Mammary microvascular endothelial cell (primary cell): Measurements from ENCODE around the genes RGS3, ZNF618 and COL27A1.

- RAMPAGE, long total RNA, result no peak
Observed at GRCh38 chr9:113176455-113176700, 25.6 kb downstream of the SLC31A2 start.

- RAMPAGE, long total RNA, result no peak
Observed at GRCh38 chr9:113313286-113313940, 10.2 kb upstream of the RNF183 start.

GRCh38 chr9:113369713-113370520 is 6.9 kb downstream of the HDHD3 start:
- RAMPAGE, long total RNA, result no peak

GRCh38 chr9:113373024-113373576 is 3.7 kb downstream of the HDHD3 start:
- RAMPAGE, long total RNA, result no peak

GRCh38 chr9:113448468-113448887 is 15.0 kb upstream of the RGS3 start:
- RAMPAGE, long total RNA, result no peak

DNA sequence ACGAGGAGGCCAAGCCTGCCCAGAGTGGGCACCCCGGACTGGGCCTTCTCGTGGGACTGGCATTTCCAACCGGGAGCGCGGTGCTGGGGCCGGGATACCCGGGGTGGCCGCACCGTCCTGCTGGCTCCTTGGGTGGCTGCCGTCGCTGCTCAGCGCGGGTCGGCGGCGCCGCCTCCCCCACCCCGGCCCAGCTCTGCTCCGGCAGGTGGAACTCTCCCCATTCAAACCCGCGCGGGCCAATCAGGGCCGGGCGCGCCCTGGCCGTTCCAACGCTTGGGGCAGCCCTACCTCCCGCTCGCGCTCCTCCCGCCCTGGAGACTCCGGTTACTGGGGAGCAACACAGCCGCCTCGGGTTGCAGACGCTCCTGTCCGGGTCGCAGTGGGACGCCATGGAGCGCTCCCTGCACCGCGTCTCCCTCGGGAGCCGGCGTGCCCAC is at the start of gene RGS3:
Gene RGS3 (plus strand): TSS at position 314 of the 437 bp plus-strand sequence.
- RAMPAGE, long total RNA, result no peak

DNA sequence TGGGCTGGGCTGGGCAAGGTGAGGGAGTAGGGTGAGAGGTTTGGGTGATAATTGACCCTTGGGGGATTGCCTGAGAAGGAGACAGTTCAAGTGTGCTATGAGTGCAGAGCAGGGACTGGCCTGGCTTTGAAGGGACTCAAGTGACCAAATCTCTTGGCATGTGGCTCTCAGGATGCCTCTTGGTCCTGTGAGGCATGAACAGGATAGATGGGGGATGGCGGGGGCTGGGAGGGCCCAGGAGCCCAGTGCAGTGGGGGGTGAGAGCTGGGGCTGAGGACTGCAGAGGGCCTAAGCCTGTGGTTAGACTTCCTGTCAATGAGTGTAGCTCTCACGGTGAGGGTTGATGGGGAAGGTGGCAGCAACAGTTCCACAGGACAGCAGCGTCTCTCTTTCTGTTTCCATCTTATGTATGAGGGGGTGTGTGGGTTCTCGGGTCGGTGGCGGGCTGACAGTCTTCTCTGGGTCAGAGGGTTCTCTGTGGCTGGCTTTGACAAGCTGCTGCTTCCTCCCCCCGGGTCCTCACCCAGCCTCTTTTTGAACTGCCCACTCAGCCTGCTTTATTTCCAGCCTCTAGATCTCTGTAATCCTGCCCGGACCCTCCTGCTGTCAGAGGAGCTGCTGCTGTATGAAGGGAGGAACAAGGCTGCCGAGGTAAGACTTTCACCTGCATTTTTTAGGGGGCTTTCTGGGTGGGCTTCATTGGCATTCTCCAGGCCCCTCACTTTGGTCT is 53.6 kb downstream of the RGS3 start:
- RAMPAGE, long total RNA, result no peak

DNA sequence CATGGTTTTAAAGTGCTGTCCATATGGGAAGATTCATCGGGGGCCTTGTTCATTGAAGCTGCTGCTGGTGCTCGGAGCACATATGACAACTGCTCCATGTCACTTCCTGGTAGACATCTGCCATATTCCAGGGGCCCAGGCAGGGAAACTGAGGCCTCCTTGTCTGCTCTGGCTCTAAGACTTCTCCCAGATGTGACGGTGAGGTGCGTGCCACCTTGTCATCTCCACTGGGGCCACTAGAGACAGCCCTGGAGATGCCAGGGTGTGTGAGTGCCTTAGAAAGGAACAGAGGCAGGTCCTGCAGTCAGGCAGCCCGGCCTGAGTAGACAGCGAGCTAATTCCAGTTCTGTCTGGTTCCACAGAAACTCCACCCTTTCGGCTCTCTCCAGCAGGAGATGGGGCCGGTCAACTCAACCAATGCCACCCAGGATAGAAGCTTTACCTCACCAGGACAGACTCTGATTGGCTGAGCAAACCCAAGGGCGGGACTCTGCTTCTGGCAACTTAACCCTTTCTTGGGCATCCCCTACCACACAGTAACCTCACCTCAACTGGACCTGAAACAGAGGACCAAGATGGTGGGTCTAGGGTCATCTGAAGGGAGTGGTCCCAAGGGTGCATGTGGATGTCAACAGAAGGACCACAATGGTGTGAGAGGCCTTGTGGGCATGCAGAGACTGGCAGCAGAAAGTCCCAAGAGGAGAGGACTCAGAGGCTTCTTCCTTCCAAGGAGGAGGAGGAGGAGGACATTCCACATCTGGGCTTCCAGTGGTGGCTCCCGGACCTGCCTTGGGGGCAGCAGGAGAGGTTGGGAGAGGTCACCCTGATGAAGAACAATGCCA is 77.7 kb downstream of the RGS3 start:
- RAMPAGE, long total RNA, result no peak

- RAMPAGE, long total RNA, result start-site peak on the plus strand at chr9:113594141-113594160, 478 and 99 reads in 2 replicates
Observed at GRCh38 chr9:113593703-113594877, 130.6 kb downstream of the RGS3 start.

GRCh38 chr9:113682183-113682777 is 193.8 kb upstream of the ZNF618 start:
- RAMPAGE, long total RNA, result no peak

- RAMPAGE, long total RNA, result no peak
Observed at GRCh38 chr9:113875630-113876635, at the start of gene ZNF618. Gene ZNF618, plus strand, starts transcription at chr9:113876309.

GRCh38 chr9:113989439-113989809 is 88.7 kb downstream of the AMBP start:
- RAMPAGE, long total RNA, result no peak

DNA sequence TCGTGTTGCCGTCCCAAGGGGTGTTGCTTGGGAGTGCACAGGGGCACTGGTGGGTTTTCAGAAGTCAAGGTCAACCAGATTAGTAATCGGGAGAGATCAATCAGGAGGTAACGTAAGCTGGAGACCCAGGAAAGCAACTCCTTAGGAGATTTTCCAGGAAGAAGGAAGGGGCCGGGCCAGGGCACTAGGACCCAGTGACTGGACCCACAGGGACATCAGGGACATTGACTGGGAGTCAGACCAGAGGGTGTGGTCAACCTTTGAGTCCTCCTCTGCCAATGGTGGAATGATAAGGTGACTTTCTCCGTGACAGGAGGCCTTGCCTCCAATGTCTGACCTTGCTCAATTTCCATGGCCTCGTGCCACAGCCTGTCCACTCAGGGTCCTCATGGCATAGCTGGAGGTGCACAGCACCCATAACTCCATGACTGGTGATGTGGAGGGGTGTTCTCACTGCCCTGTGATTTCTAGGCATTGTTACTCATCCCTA is 3.9 kb upstream of the AMBP start:
- RAMPAGE, long total RNA, result no peak

- RAMPAGE, long total RNA, result no peak
Observed at GRCh38 chr9:114107771-114108397, 8.8 kb upstream of the KIF12 start.

- RAMPAGE, long total RNA, result no peak
Observed at GRCh38 chr9:114155277-114155854, at the start of gene COL27A1. Gene COL27A1, plus strand, starts transcription at chr9:114155537.

GRCh38 chr9:114349581-114350135 is 20.0 kb downstream of the ORM2 start:
- RAMPAGE, long total RNA, result no peak

DNA sequence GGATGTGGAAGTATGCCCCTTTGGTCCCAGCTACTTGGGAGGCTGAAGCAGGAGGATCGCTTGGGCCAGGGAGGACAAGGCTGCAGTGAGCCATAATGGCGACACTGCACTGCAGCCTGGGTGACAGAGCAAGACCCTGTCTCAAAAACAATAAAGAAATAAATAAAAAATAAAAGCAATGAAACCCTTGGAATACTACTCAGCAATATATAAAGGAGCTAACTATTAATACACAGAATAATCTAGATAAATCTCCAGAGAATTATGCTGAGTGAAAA is 22.0 kb downstream of the ORM2 start:
- RAMPAGE, long total RNA, result no peak

DNA sequence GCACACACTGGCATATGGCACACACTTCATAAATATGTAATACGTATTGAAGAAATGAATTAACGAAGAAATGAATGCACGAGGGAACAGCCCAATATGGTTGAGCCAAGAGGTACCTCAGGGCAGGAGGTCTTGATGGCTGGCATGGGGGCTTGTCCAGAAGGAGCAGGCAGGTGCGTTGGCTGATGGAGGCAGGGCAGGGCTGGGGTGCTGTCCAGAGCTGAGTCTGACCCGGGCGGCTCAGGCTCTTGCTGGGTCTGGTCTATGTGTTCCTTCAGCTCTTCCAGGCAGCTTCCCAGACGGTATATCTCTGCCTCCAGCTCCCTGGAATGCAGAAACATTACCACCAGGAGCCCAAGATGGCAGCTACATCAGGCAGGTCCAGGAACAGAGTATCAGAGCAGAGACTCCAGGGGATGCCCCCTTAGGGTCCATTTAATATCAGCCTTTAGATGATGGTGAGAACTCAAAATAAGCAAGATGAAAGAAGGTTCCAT is 26.1 kb downstream of the AKNA start:
- RAMPAGE, long total RNA, result no peak

DNA sequence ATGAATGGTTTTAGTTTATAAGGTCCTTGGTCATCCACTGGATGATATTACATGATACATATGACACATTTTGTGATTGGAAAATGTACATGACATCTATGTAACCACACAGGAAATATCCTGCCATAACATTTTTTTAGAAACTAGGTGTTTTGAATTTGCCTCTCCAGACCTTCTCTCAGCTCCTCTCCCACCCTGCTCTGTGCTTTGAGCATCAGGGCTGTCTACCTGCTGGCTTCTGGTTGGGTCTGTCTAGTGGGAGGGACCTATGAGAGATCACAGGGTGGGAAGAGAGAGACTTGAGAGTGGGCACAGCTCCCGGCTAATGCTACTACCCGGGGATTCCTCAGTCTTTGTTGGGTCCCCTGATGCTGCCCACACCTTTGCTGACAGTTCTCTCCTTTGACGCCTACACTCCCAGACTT is 24.3 kb downstream of the AKNA start:
- RAMPAGE, long total RNA, result no peak

- RAMPAGE, long total RNA, result no peak
Observed at GRCh38 chr9:114366162-114366585, 21.6 kb downstream of the AKNA start.